Islet of Langerhans (tissue), 1 donor: ENCODE results near the genes GPM6B, ASB11, ACE2 and CTPS2.

DNA sequence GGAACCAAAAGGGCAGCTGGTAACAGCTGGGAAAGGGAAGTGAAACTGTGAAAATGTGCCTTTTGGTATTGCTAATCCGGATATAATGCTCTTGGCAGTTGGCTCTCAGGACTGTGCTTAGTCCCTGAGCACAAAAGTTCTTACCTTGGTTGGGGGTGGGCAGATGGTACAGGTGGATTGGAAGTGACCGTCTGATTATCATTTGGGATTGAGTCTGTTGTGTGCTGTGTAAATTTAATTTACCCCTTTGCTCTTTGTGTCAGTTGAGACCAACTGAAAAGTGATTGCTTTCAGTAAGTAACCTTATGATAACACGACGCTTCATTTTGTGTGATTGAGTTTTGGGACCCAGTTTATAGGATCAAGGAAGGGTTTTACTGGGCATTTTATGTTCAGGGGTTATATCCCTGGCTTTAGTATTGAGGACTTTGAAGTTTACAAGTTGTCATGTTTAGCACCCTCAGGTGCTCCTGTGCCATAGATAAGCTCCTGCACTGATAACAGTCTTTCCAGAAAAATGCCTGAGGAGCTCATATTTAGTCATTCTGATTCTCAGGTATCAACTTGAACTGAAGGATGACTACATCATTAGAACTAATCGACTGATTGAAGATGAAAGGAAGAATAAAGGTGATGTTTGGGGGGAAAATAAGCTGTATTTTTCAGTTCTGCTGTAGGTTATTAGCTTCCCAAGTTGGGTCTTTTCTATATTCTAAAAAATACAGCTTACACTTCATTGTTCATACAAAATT, 18.4 kb downstream of the OFD1 start:
- RRBS: no CpG with 5 or more reads among the region's 5 CpGs

GRCh38 chrX:13816867-13817453, at the start of gene GPM6B:
Gene GPM6B (minus strand): TSS chrX:13817093.
- RRBS: 31% methylated on average over 3 of the region's 14 CpGs

- RRBS: no CpG with 5 or more reads among the region's 3 CpGs
Observed at GRCh38 chrX:13891654-13892189, 74.8 kb upstream of the GPM6B start.

GRCh38 chrX:13937984-13939044, 91.4 kb downstream of the GEMIN8 start:
- RRBS: 4% methylated on average over 75 of the region's 114 CpGs

- RRBS: no CpG with 5 or more reads among the region's 3 CpGs
Observed at GRCh38 chrX:13983797-13984139, 45.9 kb downstream of the GEMIN8 start.

DNA sequence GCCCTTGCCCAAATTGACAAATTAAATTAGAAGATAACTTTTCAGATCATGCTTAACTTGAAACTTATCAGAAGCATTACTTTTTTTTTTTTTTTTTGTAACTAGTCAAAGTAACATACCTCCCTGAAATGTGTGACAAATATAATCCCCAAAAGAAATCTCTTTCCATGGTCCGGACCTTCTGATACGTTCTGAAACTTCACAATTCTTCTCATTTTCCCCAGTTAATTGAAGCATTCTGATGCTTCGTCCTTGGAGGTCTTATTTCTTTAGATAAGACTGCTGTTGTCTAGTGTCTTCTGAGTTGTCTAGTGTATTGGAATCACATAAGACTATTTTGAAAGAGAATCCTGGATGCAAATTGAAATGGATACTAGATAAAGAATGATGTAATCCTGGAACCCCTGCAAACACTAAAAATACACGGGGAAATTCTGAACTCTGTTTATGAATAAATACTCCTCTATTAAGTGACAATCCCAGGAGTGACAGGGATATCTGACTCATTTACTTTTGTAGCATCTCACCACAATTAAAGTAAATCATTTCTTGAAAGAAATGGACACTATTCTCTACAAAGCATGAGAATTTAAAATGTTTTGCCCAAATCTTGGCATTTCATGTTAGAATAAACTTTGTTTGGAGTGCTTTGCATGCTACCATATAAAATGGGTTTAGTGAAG, 1.0 kb downstream of the ASB11 start:
- RRBS: no CpG with 5 or more reads among the region's 4 CpGs

DNA sequence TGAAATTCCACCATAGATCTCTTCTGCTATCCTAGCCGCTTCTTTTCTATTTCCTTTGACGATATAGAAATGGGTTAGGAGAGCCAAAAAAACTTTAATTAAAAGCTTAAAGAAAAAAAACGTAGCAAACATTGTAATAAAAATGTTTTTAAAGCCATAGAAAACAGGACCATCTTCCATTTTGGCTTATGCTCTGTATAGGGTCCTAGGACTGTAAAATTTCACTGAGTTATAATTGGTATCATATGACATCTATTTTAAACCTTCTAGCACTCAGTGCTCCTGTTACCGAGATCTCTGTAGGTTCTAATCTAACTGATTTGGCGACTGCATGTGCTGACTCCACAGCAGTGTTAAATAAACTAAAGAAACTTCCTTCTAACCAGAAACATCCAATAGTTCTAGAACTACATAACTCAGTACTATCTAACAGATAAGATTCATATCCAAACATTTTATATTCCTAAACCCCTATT, at the start of gene ASB11:
TSS of gene ASB11 (minus strand) at position 215 of the 476 bp plus-strand sequence.
- RRBS: no CpG with 5 or more reads among the region's 5 CpGs

GRCh38 chrX:15579812-15580875, 20.6 kb downstream of the ACE2 start:
- RRBS: no CpG with 5 or more reads among the region's 8 CpGs

GRCh38 chrX:15600641-15601320, at the start of gene ACE2:
Gene ACE2 (minus strand): TSS chrX:15600960.
- RRBS: no CpG with 5 or more reads among the region's 8 CpGs

DNA sequence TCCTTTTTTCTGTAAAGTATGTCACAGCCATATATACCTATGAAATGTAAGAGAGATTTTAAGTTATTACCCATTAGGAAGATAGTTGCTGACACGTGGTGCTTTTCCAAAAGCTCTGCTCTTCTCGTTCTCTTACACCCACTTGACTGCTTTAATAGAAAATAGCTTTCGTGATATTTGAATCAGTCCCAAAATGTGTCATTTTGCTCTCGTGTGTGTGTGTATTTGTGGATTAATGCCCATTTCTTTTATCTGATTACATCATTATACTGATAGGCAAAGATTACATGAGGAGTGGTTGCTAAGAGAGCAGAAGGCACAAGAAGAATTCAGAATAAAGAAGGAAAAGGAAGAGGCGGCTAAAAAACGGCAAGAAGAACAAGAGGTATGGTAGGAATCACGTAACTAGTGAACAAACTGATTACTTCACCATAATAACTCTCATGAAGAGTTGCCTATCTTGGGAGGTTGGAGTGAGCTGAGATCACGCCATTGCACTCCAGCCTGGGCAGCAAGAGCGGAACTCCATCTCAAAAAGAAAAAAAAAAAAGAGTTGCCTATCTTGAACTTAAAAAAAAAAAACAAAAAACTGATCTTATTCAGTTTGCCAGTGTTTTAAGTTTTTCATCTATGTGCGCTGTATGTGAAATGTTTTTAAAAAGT, 13.3 kb downstream of the ZRSR2 start:
- RRBS: no CpG with 5 or more reads among the region's 10 CpGs

DNA sequence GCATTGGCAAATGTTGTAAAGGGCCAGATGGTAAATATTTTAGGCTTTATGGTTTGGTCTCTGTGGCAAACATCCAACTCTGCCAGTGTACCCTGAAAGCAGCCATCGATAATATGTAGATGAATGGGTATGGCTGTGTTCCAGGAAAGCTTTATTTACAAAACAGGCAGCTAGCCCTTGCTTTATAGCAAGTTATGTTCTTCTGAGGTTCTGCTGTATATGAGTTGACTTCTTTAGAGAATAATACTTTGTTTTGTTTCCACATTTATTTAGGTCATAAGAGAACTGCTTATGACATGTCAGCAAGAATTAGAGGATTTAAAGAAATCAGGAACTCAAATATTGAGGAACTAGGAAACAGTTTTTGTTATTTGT, 14.1 kb downstream of the ZRSR2 start:
- RRBS: no CpG with 5 or more reads among the region's 1 CpG

- RRBS: no CpG with 5 or more reads among the region's 15 CpGs
Observed at GRCh38 chrX:15853478-15854080, 1.0 kb downstream of the AP1S2 start.

DNA sequence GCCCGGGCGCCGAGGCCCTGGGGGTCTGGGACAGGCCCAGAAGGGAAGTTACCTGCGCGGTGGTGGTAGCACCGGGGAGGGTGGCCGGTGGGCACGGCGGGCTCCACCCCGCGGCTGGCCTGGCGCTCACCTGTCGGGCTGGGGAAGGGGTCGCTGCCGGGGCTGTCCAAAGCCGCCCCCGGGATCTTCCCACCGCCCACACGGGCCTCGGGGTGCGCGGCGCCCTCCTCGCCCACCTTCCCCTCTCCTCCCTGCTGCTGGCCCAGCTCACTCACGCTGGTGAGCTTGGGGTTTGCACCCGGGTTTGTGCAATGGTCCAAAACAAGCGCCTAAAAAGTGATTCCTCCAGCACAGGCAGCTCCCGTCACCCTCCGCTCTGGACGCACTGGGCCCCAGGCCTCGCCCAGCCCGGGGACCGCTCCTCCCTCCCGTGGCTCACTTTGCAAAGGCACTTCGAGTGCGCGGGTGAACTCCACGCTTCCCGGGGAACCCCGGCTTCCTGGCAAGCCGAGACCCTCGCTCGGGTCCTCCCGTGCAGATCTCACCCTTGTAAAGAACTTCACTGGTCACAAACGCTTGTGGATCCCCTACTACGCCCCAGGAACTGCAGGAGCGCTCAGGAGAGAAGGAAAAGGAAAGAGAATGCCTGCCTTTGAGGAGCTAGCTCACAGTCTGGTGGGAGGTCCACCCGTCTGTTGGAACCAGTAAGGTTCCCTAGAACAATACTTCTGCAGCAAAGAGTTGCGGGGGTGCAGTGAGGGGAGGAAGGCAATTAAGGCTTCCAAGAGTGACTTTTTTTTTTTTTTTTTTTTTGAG, at the start of gene CTPS2:
TSS of gene CTPS2 (minus strand) at position 387 of the 816 bp plus-strand sequence.
- RRBS: 4% methylated on average over 23 of the region's 49 CpGs

DNA sequence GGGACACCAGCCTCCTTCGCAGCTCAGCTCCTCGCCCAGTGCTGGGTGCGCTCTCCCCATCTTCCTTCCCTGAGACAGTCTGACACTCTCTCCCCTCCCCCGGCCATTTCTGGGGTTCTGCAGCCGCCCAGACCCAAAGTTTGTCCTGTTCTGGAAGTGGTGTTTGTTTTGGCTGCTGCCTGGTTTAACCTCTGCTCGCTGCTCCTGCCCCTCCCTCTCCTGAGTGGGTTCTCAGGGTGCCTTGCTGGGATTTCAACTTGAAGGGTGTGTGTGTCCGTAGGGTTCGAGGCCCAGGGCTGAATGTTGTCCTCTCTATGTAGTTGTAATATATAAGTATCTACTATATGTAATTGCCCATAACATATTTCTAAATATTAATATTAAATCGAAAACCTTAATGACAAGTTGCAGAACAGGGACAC, 853 bp downstream of the REPS2 start:
- RRBS: 0% methylated on average over 1 of the region's 9 CpGs

- RRBS: no CpG with 5 or more reads among the region's 5 CpGs
Observed at GRCh38 chrX:17137985-17138259, 191.5 kb downstream of the REPS2 start.

GRCh38 chrX:17854305-17854808, 6.7 kb downstream of the RAI2 start:
- RRBS: no CpG with 5 or more reads among the region's 7 CpGs

DNA sequence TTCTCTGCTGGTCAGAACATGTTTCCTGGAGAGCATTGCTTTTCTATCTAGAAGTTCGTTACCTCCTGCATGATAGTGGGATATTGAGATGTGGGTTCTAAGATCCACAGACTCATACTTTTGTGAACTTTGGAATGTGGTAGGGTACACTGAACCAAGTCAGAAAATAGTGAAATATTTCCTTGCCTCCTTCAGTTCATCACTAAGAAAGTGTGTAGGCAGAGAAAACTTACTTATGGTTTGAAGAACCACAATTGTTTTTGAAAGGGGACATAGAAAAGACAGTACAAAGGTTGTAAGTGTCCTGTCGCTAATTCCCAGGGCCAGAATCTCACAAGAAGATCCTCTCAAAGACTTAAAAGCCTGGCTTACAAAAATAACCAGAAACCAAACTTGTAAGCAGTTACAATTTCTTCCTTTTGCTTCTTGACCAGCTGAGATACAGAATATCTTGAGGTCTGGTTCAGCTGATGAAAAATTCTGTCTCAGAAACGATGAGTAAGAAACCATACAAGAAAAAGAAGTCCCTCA, 38.7 kb downstream of the RS1 start:
- RRBS: no CpG with 5 or more reads among the region's 3 CpGs

DNA sequence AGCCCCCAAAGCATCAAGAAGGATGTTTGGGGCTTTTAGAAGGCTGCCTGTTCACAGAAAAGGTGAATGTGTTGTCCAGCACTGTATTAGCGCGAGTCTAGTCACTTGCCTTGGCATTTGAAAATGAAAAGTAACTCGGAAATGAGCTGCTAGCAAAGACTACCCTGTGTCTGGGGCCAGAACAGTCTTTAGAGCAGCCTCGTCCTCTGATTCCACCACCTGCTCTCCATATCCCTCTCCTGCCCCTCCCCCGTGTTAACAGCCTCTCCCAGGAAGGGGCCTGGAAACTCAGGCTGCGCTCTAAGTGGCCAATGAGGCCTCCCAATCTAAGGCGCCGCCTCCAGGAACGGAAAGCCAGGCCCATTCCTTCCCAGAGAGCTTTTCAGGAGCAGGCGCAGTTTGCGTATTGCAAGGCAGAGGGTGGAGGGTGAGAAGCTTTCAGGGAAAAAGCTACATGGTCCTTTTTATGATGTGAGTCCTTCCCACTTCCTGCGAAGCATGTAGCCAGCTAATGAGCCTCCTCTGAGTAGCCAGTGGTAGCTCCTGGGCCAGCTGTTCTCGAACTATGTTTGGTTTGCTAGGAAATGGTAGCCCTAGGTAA, 31.2 kb downstream of the RS1 start:
- RRBS: no CpG with 5 or more reads among the region's 13 CpGs

DNA sequence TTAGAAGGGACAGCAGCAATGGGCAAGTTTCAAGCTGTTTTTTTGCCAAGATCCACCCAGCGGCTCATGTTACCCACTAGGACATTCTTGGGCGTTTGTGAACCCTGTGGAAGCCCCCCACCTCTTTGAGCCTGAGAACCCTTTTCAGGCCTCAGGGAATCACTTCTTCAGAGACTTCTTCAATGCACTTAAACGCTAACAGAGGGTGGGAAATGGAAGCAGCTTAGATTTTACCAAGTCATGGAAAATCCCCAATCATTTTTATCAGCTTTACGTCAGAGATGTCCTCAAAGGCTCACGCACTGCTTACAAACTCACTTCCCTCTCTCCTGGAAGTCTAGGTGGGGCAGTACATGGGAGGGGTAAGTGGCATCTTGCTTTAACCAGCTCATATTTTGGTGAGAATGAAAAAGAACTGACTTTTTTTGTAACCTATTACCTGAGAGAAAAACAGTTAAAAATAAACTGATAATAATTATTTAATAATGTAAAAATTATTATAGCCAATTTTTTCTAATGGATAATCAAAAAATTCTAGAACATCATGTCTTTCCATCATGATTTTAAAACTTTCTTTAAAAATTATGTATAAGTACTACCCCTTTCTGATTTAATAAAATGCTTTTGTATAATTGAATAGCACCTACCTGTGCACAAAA, 4.5 kb upstream of the PPEF1 start:
- RRBS: no CpG with 5 or more reads among the region's 5 CpGs

DNA sequence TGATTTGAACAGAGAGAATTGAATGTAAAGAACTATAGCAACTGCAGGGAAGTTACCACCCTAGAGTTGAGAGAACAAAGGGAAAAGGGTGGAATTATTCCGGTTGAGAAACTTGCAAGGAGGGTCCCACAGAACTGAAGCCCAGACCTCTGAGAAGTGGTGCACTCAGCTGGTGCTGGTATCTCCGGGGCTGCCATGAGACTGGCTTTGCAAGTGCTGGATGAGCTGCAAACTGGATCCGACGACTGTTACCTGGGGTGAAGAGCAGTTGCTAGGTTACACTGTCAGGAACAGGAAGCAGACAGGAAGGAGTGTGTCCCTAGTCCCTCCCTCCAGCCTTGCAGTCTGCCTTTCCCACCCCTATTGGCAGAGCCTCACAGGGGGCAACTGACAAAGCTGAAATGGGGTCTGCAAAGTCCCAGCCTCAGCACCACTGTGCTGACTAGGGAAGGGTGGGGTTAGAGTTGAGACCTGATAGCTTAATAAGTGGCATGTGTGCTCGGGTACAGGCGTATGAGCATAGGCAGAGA, 17.8 kb downstream of the PPEF1 start:
- RRBS: 66% methylated on average over 2 of the region's 6 CpGs